Calu3 (cell line): Measurements from ENCODE around the genes PCGF6 and CALHM1.

DNA sequence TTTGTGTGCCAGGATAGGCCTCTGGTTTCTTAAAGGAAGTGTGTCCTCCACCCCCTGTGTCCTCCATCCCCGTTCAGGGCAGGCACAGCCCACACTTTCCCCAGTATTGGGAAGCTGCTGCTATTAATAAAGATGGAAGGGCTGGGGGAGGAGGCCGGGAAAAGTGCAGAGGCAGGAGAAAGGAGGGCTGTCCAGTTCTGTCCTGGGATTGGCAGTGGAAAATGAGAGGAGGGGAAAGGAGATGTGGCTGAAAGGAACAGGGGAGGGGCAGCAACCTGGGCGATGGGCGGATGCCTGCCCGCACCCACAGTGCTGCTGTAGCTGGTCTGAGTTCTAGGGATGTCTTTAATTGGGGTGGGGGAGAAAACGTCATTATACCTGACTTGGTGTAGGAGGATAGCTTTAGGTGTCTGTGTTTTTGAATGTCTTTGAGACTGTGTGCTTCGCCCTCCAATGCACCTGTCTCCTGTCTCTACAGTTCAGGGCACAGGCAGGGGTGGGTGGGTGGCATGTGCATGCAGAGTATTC lies 2.4 kb downstream of the TRIM8 start:
- PRO-cap: bidirectional peak, plus-strand start at position 66 of the sequence, minus-strand start at position 98 of the sequence

DNA sequence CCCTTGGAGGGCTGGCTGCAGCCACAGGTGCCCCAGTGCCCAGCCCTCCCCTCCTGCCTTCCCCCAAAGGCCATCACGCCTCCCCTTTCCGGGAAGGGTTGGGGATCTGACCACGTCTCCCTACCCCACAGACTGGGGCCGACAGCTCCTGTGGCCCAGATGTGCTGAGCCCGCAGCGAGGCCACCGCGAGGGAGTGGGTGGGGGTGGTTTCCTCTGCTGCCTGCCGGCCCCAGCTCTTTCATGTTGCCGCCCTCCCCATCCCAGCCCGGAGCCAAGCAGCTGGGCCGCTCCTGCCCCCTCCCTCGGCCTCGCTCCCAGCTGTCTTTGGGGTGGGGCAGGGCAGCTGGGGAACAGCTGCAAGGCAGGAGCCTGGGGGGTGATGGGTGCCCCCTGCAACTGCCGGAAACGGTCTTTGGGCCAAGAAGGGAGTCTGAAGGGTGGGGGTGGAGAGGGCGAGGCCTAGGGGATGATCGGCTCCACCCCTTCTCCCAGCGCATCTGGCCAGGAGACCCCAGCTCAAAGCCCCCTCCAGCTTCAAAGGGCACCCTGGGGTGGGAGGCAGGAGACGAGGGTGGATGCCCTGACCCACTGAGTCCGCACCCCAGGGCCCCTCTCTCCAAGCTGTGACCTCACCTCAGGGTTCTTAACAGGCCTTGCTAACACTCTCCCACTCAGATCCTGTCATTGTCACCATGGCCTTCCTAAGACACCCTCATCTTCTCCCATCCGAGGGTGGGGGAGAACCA lies 17.0 kb downstream of the TRIM8 start:
- PRO-cap: no peak

- PRO-cap: no peak
Observed at GRCh38 chr10:102669392-102670181, 25.3 kb downstream of the TRIM8 start.

- PRO-cap: no peak
Observed at GRCh38 chr10:102674640-102674969, 30.3 kb downstream of the TRIM8 start.

DNA sequence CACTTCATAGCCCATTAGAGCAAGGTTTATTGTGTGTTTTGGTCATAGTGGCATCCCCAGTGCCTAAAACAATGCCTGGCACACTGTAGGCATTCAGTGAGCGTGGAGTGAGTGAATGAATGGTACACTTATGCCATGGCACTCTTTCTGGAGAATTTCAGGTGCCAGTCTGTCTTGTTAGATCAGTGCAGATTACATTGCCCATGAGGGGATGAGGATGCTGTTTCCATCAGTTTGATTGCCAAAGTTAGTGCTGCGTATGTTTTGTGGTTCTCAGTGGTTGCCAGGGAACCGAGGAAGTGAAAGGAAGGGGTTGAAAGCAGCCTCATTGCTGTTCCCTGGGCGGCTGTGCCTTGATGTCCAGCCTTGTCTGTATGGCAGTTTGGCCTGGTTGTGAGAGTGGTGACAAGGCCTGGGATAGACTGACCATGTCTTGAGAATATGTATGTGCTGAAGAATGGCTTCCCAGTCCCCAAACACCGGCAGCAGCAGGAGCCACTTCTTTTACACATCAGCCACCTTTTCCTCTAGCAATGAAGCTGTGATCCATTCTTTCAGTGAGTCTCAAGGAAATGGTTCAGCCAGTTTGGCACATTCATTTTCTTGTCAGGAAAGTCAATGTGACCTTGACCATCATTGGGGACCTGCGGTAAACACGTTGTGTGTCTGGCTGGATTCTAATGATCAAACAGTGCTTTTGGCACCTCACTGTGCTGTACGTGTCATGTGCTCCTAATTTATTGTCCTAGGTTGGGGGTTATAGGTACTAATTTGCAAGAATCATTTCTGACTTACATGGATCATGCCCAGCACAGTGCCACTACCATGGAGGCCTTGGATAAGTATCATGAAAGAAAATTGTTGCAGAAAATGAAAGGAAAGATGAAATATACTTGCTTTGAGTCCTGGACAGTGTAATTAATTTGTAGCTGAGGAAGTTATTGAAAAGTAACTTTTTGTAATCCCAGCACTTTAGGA lies 30.4 kb downstream of the WBP1L start:
- PRO-cap: no peak

DNA sequence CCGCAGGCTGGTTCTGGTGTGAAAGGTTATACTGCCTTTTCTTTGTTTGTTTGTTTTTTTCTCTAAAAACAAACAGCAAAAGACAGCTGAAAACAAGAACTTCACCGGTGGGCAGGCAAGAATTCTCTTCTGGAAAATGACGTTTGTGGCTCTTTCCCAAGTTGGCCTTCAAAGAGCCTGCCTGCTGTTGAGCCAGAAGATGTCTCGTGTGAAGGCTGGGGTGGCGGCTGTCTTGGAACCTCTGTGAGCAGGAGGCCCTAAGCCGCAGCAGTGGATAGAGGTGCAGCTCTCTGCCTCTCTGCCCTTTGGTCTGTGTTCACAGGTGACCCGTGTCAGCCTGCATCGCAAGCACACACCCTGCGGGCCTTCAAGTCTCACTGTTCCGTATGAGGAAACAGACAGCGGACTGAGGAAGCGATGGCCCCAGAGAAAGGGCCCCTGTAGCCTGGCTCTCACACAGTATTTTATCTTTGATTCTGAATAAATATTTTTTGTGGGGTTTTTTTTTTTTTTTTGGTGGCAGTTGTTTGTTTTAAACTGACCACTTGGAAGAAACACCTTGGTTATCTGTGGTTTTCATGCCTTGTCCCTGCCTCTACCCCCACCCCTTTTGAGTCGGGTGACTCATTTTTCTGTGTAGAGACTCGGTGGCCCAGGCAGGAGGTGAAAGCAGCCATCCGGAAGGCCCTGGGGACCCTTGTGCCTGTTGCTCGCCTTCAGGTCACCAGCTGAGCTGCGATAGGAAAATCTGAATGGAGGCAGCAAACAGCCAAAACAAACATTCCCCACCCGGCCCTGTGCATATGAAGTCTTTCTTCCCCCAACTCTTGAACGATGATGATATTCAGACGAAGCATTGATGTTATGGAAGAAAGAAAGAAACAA lies 23.0 kb downstream of the CYP17A1 start:
- PRO-cap: no peak

DNA sequence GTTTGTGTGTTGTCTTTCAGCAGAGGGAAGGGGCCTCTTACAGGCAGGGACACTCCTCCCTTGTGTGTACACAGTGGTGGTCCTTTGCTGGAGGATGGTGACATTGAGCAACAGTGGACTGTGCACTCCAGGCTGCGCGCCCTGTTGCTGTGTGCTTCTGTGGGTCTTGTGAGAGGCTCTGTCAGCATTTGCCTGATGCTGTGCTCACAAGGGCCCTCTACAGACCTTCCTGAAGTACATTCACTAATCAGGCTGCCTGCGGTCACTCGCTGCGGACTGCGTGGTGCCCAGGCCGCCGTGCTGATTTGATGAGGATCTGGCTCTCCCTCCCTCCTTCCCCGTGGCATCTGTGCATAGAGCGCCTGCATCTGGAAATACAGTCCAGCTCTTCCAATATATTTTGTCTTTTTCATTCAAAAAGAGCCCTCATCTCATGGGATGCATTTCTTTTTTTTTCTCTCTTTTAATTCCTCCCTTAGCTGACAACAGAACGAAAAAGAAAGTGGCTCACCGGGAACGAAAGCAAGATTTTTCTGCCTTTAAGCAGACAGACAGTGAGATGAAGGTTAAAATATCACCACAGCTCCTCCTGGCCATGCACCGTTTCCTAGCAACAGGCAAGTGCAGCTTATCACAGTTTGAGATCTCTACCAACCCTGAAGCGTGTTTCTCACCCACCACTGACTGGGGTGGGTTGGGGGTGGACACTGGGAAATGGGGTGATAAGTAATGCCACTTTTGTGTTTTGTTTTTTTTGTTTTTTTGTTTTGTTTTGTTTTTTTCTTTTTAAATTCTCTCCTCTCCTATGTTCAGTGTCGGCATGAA lies 136.0 kb downstream of the CNNM2 start:
- PRO-cap: no peak

GRCh38 chr10:103350334-103351484 lies at the start of gene PCGF6:
Gene PCGF6, minus strand, starts transcription at chr10:103351140.
- PRO-cap: unidirectional peak, plus-strand start at chr10:103350619; bidirectional peak, plus-strand start at chr10:103351195, minus-strand start at chr10:103351140

DNA sequence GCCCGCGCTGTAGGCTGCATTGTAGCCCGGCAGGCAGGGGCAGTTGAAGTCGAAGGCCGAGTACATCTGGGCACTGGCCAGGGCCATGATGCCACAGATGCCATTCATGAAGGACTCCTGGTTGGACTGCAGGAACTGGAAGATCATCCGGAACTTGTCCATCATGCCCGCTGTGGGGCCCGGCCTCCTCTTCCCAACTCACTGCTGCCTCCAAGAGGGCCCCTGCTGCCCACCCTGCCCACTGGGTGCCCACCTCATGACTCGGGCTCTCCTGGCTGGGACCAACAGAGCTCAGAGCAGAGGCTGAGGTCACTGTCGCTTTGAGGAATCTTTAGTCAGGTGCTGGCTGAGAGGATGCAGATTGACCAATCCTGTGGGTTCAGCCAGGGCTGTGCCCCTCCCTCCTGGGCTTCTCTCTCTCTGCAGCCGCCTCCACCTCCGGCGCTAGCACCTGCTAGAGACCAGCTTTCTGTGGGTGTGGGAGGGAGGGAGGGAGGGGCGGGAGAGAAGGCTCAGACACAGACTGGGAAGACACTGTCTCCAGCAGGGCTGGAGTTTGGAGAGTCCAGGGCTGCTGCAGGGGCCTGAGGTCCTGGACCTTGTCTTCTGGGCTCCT lies at the start of gene CALHM1:
CALHM1 (minus strand) TSS at position 314 of the 616 bp plus-strand sequence.
- PRO-cap: no peak

GRCh38 chr10:103471152-103471685 lies 7.8 kb downstream of the CALHM3 start:
- PRO-cap: no peak

- PRO-cap: no peak
Observed at GRCh38 chr10:103557601-103558041, 64.1 kb downstream of the NEURL1 start.

DNA sequence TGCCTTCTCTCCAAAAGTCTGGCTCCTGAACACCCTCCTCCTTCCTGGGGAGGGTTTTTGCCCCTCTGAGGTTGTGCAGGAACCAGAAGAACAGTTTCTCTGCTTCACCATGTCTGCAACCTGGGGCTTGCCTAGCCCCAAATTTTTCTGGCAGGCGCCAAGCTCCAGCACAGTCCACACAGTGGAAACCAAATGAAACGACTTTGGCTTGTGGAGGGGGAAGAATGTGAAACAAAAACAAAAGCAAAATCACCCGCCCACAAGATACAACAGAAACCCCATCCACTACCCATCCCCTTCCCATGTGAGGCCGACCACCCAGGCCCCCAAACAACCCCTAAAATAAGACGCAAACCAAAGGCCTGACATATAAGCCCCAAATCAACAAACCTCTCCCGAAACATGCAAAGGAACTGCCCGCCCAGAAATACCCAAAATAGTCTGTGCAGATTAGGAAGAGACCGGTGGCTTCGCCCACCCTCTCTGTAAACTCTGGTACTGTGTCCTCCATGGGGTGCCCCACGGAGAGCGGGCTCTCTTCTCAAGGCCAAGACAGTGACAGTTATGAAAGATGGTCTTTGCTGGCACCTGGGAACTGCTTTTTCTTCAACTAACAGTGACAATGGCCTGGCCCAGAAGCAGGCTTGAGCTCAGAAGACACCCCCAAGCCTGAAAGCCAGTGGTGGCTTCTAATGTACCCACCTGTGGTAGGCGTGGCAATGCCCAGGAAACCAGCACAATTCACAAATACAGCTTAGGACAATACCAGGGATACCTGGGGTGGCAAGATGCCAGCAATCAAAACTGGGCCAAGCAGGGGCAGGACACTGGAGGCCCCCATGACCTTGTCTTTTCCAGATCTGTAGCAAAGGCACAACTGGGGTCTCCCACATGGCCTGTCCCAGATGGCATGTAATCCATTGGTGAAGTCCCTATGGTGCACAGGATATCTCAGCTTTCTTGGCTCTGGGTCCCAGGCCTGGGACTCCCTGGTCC lies 107.4 kb downstream of the NEURL1 start:
- PRO-cap: no peak

DNA sequence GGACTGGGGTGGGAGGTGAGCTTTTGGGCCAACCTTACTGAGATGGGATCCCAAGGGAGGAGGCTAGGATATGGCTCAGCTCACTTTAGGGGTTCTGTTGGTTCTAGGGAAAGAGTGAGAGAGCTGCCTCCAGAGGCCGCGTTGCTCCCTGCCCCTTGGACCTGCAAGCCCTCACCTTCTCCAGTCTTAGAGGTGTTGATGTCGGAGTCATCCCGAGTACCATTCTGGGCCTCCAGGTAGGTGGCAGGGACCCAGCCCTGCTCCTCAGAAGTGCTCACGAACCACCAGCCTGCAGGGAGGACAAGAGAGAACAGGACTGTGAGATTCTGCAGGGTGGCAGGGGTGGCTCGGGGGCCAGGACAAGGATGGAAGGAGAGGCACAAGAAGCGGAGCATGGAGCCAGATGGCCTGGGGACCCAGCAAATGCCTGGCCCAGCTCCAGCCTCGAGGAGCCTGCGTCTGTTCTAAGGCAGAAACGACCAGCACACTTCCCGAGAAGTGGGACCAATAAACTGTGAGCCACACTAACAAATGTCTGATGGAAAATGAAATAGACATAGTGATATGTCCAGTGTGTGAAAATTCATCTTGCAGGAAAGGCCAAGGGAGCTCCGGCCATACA lies 133.5 kb downstream of the NEURL1 start:
- PRO-cap: no peak

DNA sequence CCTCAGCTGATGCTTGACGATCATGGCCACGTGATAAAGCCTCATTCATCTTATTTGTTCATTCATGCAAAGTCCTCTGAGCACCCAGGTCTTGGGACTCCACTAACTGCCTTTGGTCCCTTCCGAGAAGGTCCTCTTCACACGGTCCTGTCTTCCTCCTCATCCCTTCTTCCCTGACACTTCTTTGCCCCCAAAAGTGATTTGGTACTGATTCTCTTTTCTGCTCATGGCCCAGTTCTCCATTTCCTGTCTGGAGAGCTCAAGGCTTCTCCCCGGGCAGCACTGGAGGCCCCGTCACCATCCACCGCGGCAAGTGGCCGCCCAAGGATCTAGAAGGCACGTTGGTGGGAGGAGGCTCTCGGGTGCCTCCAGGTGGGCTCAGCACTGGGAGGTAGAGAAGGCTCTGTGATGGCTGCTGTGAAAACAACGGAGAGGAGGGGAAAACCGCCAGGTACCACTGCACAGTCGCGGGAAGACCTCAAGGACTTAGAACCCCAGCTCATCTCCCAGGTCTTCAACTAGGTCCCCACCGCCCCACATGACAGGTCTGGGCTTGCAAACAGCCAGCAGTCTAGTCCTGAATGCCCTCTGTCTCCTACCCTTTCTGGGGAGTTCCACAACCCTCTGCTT lies 134.4 kb downstream of the NEURL1 start:
- PRO-cap: no peak

- PRO-cap: no peak
Observed at GRCh38 chr10:103649430-103649848, 155.9 kb downstream of the NEURL1 start.

DNA sequence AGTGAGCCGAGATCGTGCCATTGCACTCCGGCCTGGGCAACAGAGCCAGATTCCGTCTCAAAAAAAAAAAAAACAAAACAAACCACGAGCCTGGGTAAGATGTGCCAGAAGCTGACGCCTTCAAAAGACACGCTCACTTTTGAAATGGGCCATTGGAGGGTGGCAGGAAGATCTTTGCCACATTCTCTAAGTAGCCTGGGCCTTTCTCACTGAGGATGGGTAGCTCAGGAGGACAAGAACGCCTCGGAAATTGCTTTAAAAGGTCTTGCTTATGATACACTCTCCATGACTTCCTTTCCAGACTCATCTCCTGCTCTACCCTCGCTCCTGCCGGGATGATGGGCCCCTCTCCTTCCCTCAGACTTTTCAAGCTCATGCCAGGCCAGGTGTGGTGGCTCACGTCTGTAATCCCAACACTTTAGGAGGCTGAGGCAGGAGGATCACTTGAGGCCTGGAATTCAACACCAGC lies 172.6 kb downstream of the SH3PXD2A start:
- PRO-cap: no peak

- PRO-cap: no peak
Observed at GRCh38 chr10:103691977-103692352, 163.4 kb downstream of the SH3PXD2A start.

GRCh38 chr10:103693003-103693897 lies 162.1 kb downstream of the SH3PXD2A start:
- PRO-cap: no peak

DNA sequence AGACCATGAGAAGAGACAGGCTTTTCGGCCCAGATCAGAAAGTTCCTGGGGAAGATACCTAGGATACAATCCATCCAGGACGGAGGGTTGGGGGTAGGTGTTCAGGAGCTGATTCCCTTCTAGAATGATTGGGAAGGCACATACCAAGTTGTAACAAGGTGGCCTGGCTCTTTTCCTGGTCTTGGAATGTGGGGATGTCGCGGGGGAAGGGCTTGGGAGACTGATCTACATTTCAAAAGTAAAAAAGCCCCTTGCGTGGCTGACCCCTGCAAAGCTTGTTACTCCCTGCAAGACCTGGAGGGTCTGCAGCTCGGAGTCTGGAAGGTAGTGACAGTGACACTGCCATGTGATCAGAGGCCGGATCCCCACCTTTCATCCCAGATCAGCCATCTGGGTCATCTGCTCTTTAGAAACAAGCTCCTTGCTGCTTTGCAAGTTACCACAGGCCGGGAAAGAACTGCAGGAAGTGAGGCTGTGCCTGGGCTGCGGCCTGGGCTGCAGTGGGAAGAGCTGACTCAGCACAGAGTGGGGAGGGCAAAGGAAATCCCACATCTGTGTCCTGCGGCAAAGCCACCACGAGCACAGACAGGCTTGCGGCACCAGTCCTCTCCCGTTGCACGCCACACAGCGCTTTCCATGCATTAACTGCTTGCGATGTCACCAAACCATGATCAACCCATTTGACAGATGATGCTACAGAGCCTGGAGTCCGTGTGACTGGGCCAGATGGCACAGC lies 97.8 kb downstream of the SH3PXD2A start:
- PRO-cap: no peak

GRCh38 chr10:103794132-103794894 lies 61.1 kb downstream of the SH3PXD2A start:
- PRO-cap: unidirectional peak, plus-strand start at chr10:103794577